A673 (cell line): ENCODE data around the genes OR1J4 and OR1L1.

- PRO-cap = no peak
Measured at GRCh38 chr9:121530503-121530966, 30.9 kb upstream of the GGTA1 start.

DNA sequence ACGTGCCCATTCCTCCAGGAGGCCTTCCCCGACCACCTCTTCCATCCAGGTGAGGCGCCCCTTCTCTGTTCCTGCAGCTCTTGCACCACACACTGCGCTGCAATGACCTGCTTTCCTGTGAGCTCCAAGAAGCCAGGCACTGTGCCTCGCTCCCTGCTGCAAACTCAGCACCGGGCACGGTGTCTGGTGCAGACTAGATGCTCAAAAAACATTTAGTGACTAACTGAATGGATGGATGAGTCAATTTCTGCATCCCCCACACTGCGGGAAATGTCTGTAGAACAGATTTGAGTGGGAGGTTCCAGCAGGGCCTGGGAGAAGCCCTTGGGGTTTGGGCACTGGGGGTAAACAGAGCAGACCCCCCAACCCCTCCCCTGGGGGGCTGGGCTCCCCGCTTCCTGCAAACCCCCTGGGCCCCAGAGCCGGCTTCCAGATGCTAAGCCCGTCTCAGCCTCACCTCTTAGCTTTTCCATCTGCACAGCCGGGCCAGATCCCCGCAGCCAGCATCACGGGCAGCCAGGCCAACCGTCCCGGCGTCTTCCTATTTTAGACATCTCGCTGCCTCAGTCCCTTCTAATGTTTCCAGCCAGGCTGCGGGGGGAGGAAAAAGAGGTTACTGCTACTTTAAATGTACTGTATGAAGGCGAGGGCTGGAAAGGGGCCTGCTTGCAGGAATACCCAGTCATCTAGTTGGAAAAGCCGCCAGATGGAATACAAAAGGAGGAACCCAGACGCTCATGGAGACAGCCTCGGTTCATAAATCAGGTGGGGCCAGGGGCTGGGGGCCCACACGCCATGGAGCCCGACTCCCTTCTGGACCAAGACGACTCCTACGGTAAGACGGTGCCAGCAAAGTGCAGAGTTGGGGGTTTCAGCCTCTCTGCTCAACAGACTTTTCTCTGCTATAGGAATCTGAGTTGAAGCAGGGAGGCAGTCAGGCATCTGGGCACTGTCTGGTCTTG lies 67.0 kb upstream of the GGTA1 start:
- PRO-cap = no peak

GRCh38 chr9:121613036-121613596 lies 38.3 kb upstream of the DAB2IP start:
- PRO-cap = no peak

DNA sequence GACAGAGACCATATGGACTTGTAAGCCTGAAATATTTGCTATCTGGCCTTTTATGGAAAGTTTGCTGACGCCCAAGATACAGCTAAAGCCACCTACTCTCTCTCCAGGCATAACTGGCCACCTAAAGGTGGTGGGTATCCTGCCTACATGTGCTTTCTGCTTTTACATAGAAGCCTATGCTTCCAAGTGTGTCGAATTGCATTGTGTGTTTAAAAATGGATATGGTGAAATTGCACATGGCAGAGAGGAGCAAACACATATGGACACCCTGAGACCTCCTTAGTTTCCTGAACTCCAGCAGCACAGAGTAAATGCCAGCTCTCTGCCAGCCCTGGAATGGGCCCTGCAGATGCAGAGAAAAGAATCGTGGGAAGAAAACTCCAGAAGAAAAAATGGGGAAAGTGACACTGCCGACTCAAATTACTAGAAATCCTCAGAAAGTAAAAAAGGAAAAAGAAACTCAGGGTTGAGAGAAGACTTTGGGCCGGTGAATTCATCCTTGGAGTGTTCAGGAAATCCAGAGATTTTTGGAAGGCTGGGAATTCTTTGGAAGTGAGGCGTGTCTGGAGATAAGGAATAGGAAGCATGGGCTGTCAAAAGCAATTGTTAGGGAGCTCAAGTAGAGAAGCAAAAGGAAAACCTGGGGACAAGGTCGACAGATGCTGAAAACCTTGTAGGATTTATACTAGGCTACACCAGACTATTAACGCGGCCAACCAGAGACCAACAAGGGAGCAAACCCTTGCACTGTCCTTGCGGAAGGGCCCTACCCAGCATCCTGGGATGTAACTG lies 11.3 kb downstream of the DAB2IP start:
- PRO-cap = no peak

- PRO-cap = no peak
Measured at GRCh38 chr9:121760406-121760926, 109.0 kb downstream of the DAB2IP start.

- PRO-cap = no peak
Measured at GRCh38 chr9:121763465-121763893, 112.0 kb downstream of the DAB2IP start.

- PRO-cap = no peak
Measured at GRCh38 chr9:121771755-121772282, 120.4 kb downstream of the DAB2IP start.

DNA sequence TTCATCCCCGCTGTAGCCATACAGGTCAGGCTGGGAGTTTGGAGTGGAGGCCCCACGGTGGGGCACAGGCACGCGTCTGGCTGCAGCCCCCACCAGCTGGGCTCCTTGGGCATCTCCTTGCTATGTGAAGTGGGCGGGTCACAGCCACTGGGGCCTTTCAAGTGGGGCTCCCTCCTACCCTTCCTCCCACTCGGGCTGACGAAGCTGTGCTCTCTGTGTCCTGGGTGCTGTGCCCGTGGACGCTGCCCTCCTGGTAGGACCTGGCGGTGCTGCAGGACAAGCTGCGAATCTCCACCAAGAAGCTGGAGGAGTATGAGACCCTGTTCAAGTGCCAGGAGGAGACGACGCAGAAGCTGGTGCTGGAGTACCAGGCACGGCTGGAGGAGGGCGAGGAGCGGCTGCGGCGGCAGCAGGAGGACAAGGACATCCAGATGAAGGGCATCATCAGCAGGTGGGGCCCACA lies 124.5 kb downstream of the DAB2IP start:
- PRO-cap = no peak

- PRO-cap = no peak
Measured at GRCh38 chr9:121821926-121822671, 170.7 kb downstream of the DAB2IP start.

DNA sequence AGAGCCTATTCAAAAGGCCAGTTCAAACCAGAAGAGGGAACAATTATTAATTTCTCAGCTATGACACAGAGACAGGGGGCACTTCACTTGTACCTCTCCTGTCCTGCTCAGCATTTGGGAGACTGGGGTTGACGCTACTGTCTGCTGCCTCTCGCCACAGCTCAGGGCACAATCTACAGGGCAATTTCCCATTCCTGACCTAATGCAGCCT lies 208.5 kb downstream of the TTLL11 start:
- PRO-cap = no peak

- PRO-cap = no peak
Measured at GRCh38 chr9:121987977-121988914, 104.9 kb downstream of the TTLL11 start.

- PRO-cap = no peak
Measured at GRCh38 chr9:122015304-122015669, 77.8 kb downstream of the TTLL11 start.

DNA sequence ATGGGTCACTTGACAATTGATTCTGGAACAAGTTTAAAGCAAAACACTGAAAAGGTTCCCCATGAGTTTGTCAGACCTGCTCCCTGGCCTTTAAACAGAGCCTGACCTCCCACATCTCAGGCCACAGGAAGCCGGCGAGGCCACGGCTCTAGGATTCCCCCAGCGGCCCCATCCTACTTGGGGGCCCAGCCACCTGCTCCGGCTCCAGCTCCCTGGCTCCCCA lies 62.0 kb downstream of the TTLL11 start:
- PRO-cap = no peak

DNA sequence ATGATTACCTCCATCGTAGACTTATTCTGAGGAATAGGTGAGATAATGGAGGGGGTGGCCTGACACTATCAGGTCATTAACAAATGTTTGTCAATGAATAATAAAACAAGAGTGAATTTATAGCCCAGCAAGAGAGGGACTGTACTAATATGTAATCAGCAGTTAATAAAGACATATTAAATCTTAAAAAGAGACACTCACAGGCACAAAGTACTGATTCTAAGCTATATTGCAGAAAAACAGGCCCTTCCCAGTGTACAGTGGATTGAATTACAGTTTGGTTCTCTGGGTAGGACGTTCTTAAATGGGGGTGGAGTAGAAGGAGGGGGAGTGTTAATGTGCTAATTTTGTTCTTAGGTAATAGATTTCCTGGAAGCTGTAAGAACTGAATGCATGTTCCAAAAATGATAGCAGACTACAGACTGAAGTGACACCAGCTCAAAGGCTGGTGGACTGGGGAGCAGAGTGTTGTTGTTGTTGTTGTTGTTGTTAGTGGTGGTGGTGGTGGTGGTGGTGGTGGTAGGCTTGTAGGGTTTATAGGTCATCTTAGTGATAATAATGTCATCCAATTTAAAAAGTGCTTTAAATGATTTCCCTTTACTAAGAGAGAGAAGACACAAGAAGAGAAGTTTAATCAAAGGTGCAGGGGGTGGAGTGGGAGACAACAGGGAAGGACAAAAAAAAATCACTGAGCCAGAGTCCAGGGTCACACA lies 27.2 kb downstream of the TTLL11 start:
- PRO-cap = no peak

GRCh38 chr9:122115857-122116633 lies 22.9 kb upstream of the TTLL11 start:
- PRO-cap = no peak

GRCh38 chr9:122128288-122128932 lies 31.2 kb downstream of the NDUFA8 start:
- PRO-cap = no peak

GRCh38 chr9:122306914-122307231 lies 42.2 kb downstream of the MRRF start:
- PRO-cap = no peak

DNA sequence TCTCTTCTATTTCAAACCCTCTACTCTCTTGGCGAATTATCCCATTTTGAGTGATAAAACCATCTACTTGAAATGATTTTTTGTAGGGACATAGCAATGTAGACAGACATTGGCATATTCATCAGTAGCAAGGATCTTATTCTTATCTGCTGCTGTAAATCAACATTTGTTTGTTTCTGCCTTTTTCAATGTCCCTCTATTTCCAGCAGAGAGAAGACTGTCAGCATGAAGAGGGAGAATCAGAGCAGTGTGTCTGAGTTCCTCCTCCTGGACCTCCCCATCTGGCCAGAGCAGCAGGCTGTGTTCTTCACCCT lies at the start of gene OR1J4:
TSS of gene OR1J4 (plus strand) at position 226 of the 314 bp plus-strand sequence.
- PRO-cap = no peak

DNA sequence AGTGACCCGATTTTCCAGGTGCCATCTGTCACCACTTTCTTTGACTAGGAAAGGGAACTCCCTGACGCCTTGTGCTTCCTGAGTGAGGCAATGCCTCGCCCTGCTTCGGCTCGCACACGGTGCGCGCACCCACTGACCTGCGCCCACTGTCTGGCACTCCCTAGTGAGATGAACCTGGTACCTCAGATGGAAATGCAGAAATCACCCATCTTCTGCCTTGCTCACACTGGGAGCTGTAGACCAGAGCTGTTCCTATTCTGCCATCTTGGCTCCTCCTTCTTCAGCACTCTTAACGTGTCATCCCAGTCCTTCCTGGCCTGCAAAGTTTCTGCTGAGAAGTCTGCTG lies 12.7 kb upstream of the OR1L8 start:
- PRO-cap = no peak

DNA sequence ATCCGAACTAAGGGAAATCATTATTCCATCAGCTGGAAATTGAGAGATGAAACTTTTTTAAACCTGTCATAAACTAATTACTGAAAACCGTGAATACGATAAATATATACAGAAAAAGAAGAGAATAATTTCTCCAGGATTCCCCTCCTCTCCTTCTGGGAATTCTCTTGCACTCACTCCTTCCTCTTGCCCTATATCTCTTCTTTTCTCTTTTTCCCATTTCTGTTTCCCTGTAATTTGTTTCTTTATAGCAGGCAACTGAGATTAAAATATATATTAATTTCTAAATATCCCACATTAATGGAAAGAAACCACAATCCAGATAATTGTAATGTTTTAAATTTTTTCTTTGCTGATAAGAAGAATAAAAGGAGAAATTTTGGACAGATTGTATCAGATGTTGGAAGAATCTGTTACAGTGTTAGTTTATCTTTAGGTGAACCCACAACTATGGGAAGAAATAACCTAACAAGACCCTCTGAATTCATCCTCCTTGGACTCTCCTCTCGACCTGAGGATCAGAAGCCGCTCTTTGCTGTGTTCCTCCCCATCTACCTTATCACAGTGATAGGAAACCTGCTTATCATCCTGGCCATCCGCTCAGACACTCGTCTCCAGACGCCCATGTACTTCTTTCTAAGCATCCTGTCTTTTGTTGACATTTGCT lies at the start of gene OR1L1:
TSS of gene OR1L1 (plus strand) at position 451 of the 667 bp plus-strand sequence.
- PRO-cap = no peak